Pericardium (tissue), 1 donor: ENCODE data around the genes CCDC150, ANKRD44, FTCDNL1 and SPATS2L.

- RRBS: no CpG with 5 or more reads among the region's 1 CpG
Observed at GRCh38 chr2:196138067-196138521, 33.3 kb downstream of the STK17B start.

DNA sequence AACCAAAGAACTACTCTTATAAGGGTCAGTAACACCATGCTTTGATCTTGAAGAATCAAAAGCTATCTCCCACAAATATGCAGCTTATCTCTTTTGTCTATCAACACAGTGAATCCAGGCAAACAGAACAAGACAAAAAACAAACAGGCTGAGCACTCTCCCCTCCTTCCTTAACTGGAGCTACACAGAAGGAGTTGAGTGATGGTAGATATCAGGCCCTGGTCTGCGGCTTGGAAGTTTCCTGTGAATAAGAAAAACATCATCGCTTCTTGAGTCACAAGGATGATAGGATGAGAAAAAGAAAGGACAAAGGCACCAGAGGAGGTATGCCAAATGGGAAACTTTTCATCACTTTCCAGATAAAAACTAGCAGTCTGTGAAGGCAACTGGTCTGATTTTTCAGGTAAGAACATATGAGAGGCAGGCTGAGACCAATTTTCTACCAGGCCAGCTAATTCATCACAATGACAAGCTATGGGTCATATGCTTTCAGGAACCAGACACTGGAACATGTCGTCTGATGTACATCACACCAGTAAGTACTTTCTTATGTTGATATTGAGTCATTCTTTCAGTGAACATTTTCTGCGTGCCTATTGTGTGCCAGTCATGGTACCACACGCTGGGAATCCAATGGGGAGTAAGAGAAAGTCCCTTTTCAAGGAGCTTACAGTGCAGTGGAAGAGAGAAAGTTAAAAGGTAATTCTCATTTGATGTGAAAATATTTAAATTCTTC lies 88.6 kb upstream of the STK17B start:
- RRBS: no CpG with 5 or more reads among the region's 5 CpGs

DNA sequence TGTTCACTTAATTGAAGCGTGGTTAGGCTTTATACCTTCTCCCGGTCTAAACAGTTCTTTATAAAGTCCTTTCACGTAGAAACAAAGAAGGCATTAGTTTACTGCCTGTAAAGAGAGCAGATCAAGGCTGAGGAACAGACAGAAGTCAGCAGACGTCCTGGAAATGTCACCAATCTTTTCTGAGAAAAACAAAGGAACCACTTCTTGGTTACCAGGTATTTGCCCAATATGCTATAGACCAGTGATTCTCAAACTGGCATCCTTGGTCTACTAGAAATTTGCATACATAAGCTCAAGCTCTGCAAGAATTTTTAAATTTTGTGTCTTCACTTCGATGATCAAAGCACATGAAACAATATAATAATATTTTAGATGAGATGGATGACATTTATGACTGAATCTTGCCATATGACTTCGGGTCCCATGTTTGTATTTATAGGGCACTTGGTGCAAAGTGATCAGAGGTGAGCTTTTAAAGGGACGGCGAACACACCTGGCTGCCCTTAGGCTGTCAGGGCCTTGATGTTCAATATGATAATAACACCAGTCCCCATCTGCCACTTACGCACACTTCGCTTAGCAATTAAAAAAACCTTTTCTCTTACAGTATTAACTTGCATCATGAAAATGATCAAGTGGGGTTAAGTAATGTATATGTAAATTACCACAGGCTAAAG lies 89.3 kb upstream of the STK17B start:
- RRBS: no CpG with 5 or more reads among the region's 10 CpGs

GRCh38 chr2:196319034-196319815 lies 147.8 kb upstream of the STK17B start:
- RRBS: no CpG with 5 or more reads among the region's 17 CpGs

- RRBS: 2% methylated on average over 24 of the region's 53 CpGs
Observed at GRCh38 chr2:196639227-196640031, at the start of gene CCDC150. CCDC150 (plus strand) TSS chr2:196639715.

DNA sequence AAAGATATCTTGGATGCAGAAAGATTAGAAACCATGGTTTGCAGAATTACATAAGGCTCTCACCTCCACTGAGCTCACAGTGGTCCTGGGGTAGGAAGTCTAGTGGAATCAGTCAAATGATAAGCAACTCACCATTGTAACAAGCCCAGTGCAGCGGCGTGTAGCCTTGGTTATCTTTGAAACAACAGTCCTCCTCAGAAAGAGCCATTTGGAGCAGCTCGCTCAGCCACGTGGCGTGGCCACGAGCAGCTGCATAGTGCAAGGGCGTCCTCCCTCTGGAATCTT lies 79.0 kb upstream of the PGAP1 start:
- RRBS: no CpG with 5 or more reads among the region's 7 CpGs

- RRBS: no CpG with 5 or more reads among the region's 12 CpGs
Observed at GRCh38 chr2:197010153-197010405, 83.6 kb upstream of the PGAP1 start.

DNA sequence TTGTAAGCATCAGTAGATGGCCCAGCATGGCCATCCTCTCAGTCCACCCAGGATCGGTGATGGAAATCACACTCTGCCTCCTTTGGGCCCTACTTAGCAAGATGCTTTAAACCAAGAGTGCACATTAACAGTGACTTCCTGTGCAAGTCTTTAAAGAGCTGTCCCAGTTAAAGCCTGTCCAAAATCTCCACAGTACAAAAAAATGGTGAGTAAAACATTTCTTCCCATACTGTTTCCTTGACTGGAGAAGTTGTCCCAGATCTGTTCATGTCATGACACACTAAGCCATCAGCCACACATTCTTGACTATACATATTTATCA lies 17.9 kb downstream of the ANKRD44 start:
- RRBS: no CpG with 5 or more reads among the region's 1 CpG

- RRBS: no CpG with 5 or more reads among the region's 5 CpGs
Observed at GRCh38 chr2:197304555-197305270, 5.9 kb downstream of the ANKRD44 start.

DNA sequence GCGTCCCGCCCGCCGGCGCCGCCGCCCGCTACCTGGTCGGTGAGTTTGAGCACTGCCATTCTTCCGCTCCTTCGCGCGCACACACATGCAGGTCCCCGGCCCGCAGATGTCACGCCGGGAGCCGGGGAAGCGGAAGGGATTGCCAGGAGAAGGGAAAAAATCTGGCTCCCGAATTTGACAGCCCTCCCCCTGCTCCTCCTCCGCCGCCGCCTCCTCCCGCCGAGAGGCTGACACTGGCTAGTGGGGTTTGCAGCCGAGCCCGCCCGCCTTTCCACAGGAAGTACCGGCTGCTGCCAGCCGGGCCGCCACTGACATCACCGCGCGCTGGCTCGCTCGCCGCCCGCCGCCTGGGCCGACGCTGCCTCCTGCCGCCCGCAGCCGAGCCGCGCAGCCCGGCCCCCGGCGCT lies at the start of gene ANKRD44:
Gene ANKRD44 (minus strand): TSS at position 235 of the 407 bp plus-strand sequence.
- RRBS: under 1% methylated on average over 26 of the region's 49 CpGs

DNA sequence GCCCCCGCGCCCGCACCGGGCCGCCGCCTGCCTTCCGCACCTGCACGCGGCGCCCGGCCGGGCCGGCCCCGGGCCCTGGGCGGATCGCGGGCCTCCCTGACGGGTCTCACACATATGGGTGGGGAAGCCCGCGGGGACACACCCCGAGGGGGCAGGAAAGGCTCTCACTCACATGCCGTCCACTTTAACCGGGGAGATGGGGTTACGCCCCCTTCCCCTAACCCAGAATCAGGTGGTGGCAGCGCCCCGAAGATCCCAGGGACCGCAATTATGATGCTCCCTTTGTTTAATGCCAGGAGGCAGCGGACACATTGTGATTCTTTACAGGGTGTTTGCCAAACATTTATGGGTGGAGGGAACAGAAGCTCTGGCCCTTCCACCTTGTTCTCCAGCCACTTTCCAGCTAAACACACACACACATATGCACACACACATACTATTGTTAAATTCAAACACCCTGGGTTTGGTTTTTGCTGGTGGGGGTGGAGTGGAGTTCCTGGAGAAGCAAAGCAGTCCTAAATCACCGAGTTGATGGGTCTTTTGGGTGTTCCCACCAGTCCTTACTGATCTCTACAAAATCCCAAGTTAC lies 467 bp upstream of the ANKRD44 start:
- RRBS: 3% methylated on average over 8 of the region's 29 CpGs

DNA sequence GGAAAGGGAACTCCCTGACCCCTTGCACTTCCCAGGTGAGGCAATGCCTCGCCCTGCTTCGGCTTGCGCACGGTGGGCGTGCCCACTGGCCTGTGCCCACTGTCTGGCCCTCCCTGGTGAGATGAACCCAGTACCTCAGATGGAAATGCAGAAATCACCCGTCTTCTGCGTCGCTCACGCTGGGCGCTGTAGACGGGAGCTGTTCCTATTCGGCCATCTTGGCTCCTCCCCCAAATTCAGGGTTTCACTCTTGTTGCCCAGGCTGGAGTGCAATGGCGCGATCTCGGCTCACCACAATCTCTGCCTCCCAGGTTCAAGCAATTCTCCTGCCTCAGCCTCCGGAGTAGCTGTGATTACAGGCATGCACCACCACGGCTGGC lies 11.8 kb upstream of the MARS2 start:
- RRBS: no CpG with 5 or more reads among the region's 17 CpGs

DNA sequence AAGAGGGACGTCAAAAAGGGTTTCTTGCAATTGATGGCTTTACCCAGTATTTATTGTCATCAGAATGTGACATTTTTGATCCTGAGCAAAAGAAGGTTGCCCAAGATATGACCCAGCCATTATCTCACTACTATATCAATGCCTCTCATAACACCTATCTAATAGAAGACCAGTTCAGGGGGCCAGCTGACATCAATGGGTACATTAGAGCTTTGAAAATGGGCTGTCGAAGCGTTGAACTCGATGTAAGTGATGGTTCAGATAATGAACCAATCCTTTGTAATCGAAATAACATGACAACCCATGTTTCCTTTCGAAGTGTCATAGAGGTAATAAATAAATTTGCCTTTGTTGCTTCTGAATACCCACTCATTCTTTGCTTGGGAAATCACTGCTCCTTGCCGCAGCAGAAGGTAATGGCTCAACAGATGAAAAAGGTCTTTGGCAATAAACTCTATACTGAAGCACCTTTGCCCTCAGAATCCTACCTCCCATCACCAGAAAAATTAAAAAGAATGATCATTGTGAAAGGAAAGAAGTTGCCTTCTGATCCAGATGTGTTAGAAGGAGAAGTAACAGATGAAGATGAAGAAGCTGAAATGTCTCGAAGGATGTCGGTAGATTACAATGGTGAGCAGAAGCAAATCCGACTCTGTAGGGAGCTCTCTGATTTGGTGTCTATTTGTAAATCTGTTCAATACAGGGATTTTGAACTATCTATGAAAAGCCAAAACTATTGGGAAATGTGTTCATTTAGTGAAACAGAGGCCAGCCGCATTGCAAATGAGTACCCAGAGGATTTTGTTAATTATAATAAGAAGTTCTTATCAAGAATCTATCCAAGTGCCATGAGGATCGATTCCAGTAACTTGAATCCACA lies 280.5 kb downstream of the PLCL1 start:
- RRBS: no CpG with 5 or more reads among the region's 12 CpGs

GRCh38 chr2:198313168-198313403 lies 508.7 kb downstream of the PLCL1 start:
- RRBS: no CpG with 5 or more reads among the region's 1 CpG

GRCh38 chr2:199431888-199432293 lies 25.8 kb downstream of the SATB2 start:
- RRBS: no CpG with 5 or more reads among the region's 6 CpGs

- RRBS: 4% methylated on average over 13 of the region's 46 CpGs
Observed at GRCh38 chr2:199471241-199471967, 13.7 kb upstream of the SATB2 start.

- RRBS: 1% methylated on average over 10 of the region's 88 CpGs
Observed at GRCh38 chr2:199850461-199851430, at the start of gene FTCDNL1. FTCDNL1 (minus strand) TSS chr2:199851192.

DNA sequence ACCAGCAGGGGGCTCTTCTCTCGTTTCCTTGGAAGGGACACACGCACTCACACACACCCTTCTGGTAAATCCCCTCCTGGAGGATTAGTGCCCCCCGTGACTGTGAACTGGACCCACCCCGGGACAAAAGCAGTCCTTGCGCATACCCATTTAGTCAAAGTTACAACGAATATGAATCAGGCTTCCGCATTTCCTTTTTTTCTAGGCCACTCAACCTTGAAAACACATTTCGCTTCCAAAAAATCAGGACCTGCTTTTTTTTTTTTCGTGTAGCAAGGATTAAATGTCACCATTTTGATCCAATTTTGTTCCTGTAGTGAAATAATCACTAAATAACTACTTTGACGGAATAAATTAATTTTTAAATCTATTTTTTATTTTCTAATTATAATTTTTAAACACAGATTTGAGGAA lies 446 bp upstream of the FTCDNL1 start:
- RRBS: no CpG with 5 or more reads among the region's 10 CpGs

- RRBS: no CpG with 5 or more reads among the region's 4 CpGs
Observed at GRCh38 chr2:200199874-200200434, 106.5 kb upstream of the SPATS2L start.

GRCh38 chr2:200305831-200306751 lies at the start of gene SPATS2L:
SPATS2L (plus strand) TSS chr2:200306693.
- RRBS: under 1% methylated on average over 9 of the region's 51 CpGs